Parietal lobe (tissue), 2 donors: ENCODE data around the genes LMCD1, CAV3, IL17RC and IRAK2.

- RAMPAGE, long total RNA: no peak
These were observed at the start of gene LMCD1 for GRCh38 chr3:8501239-8502226. Gene LMCD1 (plus strand): TSS chr3:8501823.

DNA sequence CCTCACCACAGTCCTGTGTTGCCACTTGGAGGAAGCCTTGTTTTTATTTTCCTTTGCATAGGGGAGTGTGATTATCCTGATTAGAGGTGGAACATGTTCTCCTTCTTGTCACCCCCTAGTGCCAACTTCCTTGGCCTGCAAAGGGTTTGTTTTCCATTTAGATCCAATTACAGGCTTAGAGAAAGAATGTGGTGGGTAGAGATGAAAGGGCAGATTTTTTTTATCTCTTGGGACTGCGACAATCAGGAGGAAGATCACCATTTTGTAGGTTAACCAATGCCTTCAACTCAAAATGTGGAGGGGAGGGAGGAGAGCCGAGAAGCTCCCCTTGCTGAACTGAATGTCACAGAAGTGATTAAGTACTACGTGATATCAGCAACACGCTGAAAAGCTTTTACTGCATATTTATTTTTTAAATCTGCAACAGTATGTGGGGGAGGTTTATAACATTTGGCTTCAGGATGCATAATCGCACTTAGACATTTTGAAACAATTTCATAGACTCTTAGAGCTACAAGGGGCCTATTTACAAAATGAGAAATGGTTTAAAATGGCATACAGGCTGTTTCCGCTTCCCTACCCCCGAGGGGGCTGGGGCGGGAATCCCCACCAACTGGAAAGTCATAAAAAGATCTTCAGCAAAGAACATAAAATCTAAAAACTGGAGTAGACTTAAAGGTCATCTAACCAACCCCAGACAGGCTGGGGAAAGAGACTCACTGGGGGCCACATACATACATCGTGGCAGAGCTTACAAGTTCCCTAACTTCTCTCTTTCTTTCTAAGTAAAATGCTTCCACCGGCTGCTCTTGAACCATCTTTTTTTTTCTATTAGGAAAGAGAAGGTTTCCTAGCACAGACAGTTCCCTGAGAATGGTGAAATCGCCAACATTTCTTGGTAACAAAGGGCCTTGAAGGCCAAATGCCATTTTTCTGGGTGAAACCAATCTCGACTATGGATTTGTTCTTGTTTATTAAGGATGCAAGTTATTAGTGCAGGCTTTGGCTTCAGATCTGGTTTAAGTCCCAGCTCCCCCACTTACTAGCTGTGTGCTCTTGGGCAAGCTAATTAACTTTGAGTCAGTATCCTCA lies 2.6 kb downstream of the LMCD1 start:
- RAMPAGE, long total RNA: no peak

DNA sequence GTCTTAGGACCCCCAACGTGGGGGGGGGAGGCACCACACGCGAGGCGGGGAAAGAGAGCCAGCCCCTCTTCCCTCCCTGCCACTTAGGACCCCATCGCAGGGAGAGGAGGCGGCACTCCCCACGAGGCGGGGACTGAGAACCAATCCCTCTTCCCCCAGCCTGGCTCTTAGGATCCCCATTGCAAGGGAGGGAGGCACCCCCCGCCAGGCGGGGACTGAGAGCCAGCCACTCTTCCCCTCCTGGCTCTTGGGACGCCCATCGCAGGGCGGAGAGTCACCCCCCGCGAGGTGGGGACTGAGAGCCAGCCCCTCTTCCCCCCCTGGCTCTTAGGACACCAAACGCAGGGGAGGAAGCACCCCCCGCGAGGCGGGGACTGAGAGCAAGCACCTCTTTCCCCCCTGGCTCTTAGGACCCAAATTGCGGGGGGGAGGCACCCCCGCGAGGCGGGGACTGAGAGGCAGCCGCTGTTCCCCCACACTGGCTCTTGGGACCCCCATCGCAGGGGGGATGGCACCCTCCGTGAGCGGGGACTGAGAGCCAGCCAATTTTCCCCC lies 34.2 kb upstream of the SSUH2 start:
- RAMPAGE, long total RNA: no peak

GRCh38 chr3:8733498-8734164 lies at the start of gene CAV3:
Gene CAV3 (plus strand): TSS chr3:8733802.
- RAMPAGE, long total RNA: no peak

GRCh38 chr3:8768651-8769296 lies 639 bp downstream of the OXTR start:
- RAMPAGE, long total RNA: no peak

DNA sequence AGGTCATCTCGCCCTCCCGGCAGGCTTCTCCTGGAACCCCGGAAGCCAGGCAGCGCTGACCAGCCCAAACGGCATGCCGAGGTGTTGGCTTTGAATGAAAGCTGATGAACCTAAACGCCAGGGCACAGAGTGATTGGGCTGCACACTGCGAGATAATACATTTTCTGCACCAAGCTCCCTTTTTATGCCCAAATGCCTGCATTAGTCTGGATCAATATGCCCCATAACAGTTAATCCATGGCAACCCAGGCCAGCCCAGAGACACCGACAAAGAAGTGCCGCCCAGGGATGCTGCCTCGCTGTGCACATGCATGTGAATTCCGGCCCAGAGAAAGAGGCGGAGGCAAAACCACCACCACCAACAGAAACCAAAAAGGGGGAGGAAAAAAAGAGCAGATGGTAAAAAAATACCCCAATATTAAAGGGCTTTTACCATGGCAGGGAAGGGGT lies 1.3 kb downstream of the SRGAP3 start:
- RAMPAGE, long total RNA: no peak

GRCh38 chr3:9342580-9343211 lies 20.2 kb upstream of the THUMPD3 start:
- RAMPAGE, long total RNA: no peak

DNA sequence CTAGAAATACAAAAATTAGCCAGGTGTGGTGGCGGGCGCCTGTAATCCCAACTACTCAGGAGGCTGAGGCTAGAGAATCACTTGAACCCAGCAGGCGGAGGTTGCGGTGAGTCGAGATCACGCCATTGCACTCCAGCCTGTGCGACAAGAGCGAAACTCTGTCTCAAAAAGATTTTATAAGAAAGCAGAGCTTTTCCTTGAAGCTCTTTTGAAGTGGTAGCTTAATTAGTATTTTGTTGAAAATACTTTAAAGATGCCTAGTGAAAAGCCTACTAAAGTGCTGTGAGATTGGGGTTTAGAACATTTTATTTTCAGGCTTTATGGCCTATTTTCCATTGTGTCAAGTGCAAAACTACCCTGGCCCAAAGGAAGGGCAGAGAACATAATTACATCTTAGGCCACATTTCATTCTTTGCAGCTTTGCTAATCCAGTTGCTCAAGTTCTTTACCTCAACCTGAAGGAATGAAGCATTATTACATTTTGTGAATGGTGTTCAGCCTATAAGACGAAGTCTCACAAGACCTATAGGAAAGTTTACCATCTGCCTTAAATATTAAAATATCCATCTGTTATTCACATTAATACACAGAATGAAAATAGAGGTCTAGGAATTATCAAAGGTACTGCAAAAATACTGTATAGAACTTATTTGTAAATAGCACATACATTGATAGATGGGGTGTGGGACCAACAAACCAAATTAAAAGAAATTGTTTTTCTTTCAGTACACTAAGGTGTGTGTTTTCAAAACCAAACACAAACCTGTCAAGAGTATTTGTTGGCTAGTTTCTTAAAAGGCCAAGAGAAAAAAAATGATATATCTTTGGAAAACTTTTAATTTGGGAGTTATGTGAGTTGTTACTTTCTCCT lies 12.2 kb upstream of the SETD5 start:
- RAMPAGE, long total RNA: no peak

DNA sequence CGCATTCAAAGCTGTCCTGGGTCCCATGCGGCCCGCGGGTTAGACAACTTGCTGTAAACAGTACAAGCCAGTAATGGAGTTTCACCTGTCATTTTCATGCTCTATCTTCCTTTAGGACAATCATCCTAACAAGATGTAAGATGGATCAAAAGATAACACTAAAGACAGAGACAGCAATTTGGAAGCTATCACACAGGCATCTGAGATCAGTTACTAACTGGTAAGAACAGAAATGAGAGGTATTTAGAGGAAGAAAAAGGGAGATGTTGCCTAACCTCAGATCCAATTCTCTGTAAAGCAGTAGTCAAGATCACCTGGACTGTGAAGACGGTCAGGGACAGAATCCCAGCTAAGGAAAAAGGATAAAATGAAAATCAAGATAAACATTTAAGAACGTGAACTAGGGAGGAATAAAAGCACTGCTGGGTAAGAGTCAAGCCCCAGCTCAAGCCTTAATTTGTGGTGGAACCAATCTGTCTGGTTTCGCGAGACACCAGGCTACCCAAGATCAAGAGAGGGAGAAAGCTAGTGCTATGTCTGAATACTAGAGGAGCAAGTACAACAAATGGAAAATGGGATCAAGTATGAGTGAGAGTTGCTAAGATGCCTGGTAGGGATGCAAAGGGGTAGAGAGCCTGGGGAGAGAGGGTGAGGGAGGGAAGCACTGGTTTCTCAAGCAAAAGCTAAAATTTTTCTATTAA lies 2.0 kb upstream of the SETD5 start:
- RAMPAGE, long total RNA: no peak

DNA sequence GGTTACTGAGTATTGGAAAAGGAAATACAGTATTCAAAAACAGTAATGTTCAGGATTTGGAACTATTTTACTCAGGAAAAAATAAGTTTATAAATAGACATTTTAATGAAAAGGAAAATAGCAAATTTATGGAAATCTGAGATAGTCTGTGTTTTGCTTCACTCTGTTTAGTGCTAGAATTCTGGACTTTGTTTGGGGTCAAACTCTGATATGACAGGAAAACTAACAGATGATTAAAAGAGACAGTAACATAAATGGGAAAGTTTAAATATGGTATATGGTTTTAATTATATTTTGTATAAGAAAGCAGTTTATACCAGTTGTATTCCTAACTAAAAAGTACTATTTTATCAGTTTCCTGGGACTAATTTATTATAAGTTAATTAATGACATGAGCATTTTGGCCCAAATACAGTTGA lies 17.4 kb downstream of the SETD5 start:
- RAMPAGE, long total RNA: no peak

- RAMPAGE, long total RNA: no peak
These were observed 25.3 kb downstream of the SETD5 start for GRCh38 chr3:9422459-9423449.

DNA sequence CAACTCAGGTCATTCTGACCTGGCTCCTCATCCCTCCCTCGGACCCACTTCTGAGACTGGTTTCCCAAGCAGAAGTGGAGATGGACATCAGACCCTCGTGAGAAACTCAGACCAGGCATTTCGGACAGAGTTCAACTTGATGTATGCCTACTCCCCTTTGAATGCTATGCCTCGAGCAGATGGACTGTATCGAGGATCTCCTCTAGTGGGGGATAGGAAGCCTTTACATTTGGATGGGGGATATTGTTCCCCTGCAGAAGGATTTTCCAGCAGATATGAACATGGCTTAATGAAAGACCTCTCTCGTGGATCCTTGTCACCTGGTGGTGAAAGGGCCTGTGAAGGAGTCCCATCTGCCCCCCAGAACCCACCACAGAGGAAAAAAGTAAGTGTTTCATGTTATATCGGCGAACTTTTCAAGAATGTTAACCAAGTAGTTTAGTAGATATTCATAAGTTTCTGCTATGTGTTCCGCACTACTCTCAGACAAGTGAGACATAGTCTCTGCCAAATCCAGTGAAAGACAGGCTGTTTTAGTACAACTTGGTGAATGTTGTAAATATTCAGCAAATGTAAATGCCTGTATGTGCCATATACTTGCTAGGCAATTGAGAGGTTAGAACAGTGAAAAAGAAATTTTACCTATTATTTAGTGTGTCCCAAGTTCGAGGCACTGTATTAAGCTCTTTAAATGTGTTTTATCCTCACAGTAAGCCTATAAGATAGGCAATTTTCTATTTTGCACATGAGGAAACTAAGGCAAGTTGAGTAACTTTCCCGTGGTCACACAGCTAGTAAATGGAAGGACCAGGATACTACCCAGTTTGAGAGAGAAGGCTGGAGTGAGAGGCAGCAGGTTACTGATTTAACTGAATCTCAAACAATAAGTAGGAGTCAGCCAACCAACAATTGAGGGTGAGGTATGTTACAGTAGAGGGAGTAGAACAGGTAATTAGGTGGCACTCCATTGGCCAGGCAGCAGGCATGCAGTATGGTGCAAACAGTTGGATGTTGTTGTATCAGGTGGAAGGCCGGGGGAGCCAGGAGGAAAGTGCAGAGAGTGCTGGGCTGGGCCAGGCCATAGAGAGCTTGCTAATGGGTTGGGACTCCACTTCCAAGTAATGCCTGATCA lies 73.5 kb downstream of the SETD5 start:
- RAMPAGE, long total RNA: no peak

DNA sequence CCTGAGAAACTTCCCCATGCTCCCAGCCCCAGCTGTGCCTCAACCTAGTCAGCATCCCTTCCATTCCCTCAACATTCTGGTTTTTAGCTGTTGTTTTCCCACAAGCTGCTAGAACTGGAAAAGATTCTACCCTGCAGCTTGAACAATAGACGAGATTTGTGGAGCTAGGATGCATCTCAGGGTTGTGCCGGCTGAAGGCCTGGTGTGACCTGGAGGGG lies 8.1 kb upstream of the CPNE9 start:
- RAMPAGE, long total RNA: no peak

- RAMPAGE, long total RNA: no peak
These were observed 2.0 kb upstream of the CPNE9 start for GRCh38 chr3:9701578-9702126.

GRCh38 chr3:9806235-9807198 lies 3.5 kb upstream of the TTLL3 start:
- RAMPAGE, long total RNA: no peak

DNA sequence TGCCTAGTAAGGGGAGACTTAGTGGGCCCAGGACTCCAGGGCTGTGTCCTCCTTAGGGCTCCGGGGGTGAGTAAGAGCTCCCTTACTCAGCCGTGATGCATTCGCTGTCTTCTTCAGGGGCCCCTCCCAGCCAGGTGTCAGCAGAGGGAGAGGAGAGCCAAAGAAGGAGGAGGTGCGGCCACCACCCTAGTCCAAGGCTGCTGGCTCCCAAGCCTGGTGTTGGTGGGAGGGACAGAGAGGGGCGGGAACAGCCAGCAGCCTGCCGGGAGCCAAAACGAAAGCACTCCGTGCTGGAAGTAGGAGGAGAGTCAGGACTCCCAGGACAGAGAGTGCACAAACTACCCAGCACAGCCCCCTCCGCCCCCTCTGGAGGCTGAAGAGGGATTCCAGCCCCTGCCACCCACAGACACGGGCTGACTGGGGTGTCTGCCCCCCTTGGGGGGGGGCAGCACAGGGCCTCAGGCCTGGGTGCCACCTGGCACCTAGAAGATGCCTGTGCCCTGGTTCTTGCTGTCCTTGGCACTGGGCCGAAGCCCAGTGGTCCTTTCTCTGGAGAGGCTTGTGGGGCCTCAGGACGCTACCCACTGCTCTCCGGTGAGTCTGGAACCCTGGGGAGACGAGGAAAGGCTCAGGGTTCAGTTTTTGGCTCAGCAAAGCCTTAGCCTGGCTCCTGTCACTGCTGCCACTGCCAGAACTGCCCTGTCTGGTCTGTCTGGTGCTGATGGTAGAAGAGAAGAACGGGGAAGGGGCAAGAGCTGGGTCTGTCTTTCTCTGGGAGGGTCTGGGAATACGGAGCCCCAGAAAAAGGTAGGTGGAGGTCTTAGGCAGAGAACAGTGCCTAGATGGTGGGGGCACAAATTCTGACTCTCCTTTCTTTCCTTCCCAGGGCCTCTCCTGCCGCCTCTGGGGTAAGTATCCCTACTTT lies at the start of gene IL17RC:
TSS of gene IL17RC (plus strand) at position 272 of the 925 bp plus-strand sequence.
- RAMPAGE, long total RNA: no peak

DNA sequence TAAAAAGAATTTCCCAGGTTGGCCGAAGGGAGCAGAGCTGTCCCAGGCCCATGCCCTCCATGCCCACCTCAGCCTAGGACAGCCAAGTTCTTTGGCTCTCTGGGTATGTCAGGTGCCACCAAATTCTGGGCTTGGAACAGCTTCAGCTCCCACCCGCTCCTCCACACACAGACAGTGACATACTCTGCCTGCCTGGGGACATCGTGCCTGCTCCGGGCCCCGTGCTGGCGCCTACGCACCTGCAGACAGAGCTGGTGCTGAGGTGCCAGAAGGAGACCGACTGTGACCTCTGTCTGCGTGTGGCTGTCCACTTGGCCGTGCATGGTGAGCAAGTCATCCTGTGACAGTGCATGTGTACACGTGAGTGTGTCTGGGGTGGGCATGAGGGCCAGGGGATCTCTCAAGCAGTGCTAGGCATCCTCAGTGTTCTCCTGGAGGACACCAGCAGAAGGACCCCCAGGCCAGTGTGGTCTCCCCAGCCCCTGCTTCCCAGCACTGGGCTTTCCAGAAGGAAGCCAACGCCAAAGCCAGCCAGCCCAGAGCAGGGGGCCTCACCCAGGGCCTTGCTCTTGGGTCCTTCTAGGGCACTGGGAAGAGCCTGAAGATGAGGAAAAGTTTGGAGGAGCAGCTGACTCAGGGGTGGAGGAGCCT lies 979 bp downstream of the IL17RC start:
- RAMPAGE, long total RNA: no peak

- RAMPAGE, long total RNA: no peak
These were observed at the start of gene IRAK2 for GRCh38 chr3:10164561-10165595. Gene IRAK2 (plus strand): TSS chr3:10164919.

- RAMPAGE, long total RNA: no peak
These were observed 21.4 kb downstream of the IRAK2 start for GRCh38 chr3:10186176-10186561.

DNA sequence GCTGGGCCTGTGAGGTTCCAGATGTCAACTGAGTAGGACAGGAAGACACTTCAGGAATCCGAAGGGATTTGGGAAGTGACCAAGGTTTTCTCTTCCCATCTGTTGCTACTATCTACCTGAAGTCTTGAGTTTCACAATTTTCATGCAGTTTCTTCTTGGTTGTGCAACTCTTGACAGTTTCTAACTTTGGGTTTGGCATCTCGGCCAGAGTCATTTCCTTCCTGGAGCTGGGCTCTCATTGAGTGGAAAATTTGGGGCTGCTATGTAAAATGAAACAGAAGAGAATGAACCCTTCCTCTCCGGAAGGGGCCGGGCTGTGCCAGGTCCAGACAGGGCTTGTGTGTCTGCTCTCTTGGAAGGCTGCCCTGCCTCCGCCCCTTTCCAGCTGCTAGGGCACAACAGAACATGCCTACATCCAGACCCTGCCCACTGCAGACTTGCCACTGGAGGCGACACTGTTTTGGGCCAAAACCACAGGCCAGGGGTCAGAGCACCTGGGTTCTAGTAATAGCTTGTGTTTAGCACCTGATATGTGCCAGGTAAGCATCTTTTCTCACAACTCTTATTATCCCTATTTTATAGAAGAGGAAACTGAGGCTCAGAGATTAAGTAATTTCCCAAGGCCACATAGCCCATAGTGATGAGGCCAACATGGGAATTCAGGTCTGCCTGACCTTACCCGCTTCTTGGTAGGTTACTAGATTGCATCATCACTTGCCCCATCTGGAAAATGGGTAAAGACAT lies 24.9 kb downstream of the IRAK2 start:
- RAMPAGE, long total RNA: no peak